Amniotic epithelial cell (primary cell): ENCODE measurements around a stretch of chr19.

DNA sequence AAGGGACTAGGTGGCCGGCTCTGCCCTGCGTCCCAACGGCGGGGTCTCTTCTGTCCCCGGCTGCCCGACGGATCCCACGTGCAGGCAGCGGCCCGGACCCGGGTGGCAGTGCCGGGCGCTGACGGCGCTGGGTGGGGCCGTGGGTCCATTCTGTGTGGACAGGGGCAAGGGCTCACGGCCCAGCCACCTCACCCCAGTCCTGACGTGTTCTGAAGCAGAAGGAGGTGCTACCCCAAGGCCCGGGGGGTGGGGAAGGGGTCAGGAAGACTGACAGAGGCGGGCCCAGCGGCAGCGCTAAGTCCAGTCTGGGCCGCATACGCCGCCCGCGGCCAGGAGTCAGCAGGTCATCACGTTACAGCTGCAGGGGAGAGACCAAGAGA lies 15.1 kb upstream of the PLPP2 start:
- RRBS = 80% methylated on average over 9 of the region's 28 CpGs

- RRBS = 84% methylated on average over 4 of the region's 32 CpGs
Observed at GRCh38 chr19:310566-311303, 19.5 kb upstream of the PLPP2 start.

GRCh38 chr19:422045-422676 lies 13.2 kb upstream of the C2CD4C start:
- RRBS = 92% methylated on average over 12 of the region's 40 CpGs

DNA sequence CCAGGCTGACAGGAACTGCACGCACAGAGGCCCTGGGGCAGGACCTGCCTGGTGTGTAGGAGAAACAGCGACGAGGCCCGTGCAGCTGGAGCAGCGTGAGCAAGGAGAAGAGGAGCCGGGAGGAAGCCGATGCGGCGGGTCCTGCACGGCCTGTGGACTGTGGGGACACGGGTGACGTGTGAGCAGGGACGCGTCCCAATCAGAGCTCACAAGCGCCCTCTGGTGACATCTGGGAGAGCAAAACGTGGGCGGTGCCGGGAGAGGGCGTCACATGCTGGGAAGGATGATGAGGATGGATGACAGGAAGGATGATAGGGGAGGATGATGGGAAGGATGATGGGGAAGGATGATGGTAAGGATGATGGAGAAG lies 5.3 kb upstream of the ODF3L2 start:
- RRBS = no CpG with 5 or more reads among the region's 19 CpGs

GRCh38 chr19:540948-541774 lies 2.7 kb upstream of the GZMM start:
- RRBS = no CpG with 5 or more reads among the region's 56 CpGs

DNA sequence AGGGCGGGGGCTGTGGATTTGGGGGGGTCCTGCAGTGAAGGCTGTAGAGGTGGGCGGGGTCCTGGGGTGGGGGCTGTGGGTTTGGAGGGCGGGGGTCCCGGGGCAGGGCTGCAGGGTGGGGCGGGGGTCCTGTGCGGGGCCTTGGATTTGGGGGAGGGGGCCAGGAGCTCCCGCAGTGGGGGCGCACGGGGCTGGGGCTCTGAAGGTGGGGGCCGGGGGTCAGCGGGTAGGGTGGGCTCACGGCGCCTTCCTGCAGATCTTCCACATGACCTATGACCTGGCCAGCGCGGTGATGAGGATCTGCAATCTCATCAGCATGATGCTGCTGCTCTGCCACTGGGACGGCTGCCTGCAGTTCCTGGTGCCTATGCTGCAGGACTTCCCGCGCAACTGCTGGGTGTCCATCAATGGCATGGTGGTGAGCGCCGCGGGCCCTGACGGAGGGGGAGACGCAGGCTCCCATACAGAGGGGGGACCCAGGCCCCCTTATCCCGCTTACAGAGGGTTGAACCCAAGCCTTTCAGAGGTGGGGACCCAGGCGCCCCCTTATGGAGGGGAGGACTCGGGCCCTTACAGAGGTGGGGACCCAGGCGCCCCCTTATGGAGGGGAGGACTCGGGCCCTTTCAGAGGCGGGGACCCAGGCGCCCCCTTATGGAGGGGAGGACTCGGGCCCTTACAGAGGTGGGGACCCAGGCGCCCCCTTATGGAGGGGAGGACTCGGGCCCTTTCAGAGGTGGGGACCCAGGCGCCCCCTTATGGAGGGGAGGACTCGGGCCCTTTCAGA lies 15.3 kb downstream of the HCN2 start:
- RRBS = no CpG with 5 or more reads among the region's 35 CpGs

GRCh38 chr19:629728-630424 lies 3.5 kb downstream of the POLRMT start:
- RRBS = 22% methylated on average over 4 of the region's 36 CpGs

GRCh38 chr19:679300-680196 lies 3.4 kb downstream of the FSTL3 start:
- RRBS = 2% methylated on average over 19 of the region's 59 CpGs

DNA sequence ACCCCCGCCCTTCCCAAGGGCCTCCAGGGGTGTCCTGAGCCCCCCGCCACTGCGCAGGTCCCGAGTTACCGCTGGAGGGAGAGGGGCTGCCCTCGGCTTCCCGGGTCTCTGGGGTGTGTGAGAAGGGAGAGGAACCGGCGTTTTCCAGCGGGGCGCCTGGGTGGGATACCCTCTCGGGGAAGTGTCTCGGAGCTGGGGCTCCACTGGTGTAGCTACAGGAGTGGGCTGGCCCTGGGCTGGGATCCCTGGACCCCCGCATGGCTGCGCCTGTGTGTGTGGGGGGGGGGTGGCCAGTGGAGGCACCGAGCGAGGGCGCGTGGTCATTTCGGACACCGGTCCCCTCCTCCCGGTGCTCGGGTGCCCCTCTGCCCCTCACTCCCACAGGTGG lies 894 bp downstream of the PALM start:
- RRBS = no CpG with 5 or more reads among the region's 23 CpGs

- RRBS = 13% methylated on average over 5 of the region's 26 CpGs
Observed at GRCh38 chr19:710743-711287, 2.1 kb downstream of the PALM start.

- RRBS = 78% methylated on average over 4 of the region's 63 CpGs
Observed at GRCh38 chr19:727426-728657, 19.1 kb downstream of the PALM start.

GRCh38 chr19:738509-739400 lies 12.2 kb upstream of the MISP start:
- RRBS = no CpG with 5 or more reads among the region's 34 CpGs

DNA sequence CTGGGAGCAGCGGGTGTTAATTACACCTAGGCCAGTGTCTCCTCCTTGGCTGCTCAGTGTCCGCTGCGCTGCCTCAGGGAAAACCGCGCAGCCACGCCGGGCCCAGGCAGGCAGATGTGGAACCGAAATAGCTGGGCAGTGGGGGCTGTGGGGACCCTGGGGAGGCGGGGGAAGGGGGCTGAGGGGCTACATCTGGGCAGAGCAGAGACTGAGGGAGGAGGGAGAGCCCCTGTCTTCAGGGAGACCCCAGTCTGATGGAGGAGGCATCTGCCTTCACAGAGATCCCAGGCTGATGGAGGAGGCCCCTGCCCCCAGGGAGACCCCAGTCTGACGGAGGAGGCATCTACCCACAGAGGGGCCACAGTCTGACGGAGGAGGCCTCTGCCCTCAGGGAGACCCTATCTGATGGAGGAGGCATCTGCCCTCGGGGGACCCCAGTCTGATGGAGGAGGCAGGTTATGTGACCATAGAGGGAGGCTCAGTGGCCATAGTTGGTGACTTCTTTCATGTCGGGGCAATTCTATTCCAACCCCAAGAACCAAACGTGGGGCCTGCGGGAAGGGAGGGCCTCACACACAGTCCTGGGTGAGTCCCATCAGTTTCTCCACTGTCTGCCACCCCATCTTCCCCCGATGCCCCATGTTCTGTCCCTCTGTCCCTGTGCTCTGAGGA lies 14.2 kb downstream of the MISP start:
- RRBS = no CpG with 5 or more reads among the region's 16 CpGs

DNA sequence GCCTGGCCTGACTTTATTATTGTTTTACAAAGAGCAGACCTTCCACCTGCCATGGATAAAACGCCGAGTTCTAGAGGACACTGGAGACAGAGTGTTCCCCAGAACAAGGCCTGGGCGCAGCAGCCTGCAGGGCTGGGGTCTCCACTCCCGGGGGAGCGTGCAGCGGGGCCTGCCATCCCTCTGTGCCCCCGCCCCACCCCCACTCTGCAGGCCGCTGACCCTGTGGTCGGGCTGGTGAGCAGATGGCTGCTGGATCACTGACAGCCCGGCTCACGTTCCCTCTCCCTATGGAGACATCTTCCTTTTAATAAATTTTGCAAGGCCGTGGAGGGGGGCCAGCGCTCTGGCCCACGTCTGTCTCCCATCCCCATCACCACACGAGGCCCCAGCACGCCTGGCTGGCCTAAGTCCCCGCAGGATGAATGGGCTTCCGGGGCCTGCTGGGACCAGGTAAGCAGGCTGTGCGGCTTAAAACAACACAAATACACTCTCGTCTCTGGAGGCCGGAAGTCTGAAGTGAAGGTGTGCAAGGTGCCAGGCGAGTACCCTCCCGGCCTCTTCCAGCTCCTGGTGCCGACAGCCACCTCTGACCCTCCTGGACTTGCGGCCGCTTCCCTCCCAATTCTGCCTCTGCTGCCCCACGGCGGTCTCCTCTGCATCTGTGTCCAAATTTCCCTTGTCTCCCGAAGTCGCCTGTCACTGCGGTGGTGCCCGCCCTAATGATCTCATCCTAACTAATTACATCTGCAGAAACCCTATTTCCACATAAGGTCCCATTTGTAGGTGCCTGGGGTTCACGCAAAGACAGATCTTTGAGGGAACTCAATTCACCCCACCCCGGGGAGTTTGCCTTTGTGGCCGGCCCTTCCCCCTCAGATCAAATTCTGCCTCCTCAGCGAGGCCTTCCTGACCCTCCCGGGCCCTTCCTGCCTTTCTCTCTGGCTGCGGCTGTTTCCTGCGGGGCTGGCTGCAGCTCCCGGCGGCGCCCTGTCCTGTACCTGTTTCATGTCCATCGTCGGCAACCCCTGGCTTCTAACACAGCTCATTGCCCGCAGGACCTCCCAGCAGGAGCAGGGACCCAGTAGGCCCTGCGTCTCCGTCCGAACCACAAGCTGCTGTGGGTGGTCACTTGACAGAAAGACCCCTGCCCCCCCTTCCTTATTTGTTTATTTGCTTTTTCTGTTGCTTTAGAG lies 8.2 kb upstream of the PTBP1 start:
- RRBS = 6% methylated on average over 10 of the region's 48 CpGs

DNA sequence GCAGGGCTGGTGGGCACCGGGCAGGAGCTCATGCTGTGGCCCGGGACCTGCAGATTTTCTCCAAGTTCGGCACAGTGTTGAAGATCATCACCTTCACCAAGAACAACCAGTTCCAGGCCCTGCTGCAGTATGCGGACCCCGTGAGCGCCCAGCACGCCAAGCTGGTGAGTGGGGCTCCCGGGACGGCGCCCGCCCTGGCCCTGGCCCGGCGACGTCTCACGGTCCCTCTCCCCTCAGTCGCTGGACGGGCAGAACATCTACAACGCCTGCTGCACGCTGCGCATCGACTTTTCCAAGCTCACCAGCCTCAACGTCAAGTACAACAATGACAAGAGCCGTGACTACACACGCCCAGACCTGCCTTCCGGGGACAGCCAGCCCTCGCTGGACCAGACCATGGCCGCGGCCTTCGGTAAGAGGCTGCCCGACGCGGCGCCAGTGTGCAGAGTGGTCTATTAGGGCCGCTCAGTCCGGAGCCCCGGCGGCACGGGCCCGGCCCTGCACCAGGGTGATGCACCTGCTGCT lies 7.6 kb downstream of the PTBP1 start:
- RRBS = 100% methylated on average over 2 of the region's 39 CpGs

GRCh38 chr19:980406-980945 lies 3.7 kb upstream of the WDR18 start:
- RRBS = no CpG with 5 or more reads among the region's 16 CpGs

DNA sequence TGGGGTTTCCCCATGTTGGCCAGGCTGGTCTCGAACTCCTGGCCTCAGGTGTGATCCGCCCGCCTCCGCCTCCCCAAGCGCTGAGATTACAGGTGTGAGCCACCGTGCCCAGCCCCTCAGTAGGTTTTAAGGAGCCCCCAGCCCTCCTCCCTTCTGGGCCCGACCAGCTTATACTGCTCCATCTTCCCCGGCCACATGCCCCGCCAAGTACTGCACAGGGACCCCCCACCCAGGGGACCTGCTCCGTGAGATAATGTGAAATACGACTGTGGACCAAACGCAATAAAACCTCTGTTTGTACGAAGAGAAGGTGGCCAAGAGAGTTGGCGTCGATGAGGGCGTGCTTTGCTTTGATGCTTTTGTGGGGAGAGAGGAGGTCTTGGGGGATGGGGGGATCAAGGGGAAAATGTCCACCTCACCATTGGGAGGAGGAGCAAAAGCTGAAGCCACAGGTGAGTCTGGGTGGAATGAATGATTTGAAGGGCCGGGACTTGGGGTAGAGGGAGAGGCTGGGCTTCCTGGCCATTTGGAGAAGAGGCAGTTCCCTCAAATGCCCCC lies 1.1 kb upstream of the ABCA7 start:
- RRBS = no CpG with 5 or more reads among the region's 17 CpGs

DNA sequence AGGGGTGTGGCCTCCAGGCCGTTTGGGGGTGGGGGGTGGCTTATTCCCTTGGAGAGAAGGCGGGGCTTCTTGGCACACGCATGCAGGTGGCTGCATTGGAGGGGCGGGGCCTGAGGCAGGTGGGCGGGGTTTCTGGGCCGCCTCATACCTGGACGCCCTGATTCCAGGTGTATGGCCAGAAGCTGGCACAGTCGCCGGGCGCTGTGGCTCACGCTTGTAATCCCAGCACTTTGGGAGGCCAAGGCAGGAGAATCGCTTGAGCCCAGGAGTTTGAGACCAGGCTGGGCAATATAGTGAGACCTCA lies 7.8 kb downstream of the ABCA7 start:
- RRBS = no CpG with 5 or more reads among the region's 12 CpGs

DNA sequence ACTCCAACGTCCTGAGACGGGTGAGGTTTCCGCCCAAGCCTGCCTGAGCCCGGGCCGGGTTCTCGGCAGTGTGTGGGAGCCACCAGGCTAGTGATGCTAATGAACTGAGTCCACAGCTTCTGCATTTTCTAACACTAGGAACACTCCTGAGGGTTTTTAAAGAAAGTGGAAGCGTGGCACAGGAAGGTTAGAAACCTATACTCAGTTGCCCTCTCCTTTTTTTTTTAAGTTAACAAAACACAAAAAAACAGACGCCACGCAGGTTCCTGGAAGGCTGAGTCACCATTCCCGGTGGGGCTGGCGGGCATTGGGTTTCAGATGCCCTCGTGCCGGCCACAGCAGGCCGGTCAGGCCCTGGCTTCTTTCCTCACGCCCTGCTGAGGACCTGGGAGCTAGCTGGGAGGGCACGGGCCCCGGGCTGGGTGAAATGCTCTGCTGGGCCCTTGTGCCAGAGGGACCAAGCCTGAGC lies 22.3 kb downstream of the GPX4 start:
- RRBS = 56% methylated on average over 10 of the region's 17 CpGs

- RRBS = 91% methylated on average over 7 of the region's 24 CpGs
Observed at GRCh38 chr19:1127468-1127920, 23.7 kb downstream of the GPX4 start.